LHCN-M2 (cell line): Measurements from ENCODE around the genes CSTF1, RTF2 and SPO11.

DNA sequence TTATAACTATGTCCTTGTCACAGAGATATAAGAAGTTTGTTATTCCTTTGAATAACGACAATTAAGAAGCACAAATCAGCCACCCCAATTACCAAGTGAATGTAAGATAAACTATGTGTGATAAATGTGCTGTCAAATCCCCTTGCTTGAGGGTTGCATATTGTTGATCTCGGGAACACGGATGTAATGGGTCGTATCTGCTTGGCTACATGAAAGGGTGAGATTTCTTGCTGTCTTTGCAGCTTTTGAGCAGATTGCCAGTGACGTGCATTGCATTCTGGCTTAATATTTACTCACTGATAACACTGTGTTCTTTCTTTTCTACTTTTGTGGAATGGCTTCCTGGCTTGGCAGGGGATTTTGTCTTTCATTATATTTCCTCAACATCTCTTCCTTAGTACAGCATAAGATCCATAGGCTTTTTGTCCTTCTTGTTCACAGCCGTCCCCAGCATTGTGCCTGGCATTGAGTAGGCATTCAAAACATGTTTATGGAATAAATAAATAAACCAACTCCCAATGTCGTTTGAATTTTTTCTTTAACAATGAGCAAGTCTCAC is 10.4 kb upstream of the FAM210B start:
- RAMPAGE, long total RNA, result no peak

DNA sequence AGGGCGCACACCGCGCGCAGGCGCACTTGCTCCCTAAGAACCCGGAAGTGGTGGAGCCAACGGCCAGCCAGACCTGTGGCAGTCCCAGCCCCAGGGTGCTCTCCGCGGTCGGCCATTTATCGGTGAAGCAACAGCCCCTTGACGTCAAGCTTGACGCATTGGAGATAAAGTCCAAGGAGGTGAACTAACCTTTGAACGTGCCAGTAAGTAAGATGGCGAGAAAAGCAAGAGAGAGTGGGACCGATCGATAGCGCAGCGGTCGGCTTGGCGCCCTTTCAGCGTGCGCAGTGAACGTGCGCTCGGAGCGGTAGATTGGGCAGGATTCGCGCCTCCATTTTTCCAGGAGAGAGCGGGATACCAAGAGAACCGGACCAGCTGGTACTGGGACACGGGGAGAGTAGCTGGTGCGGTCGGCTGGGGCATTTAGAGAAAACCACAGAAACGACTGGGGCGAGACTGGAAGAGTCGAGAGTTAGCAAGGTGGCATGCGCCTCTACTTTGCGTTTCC is at the start of gene CSTF1:
Gene CSTF1 (plus strand): TSS at position 310 of the 508 bp plus-strand sequence.
- RAMPAGE, long total RNA, result no peak

GRCh38 chr20:56468025-56468783 is at the start of gene RTF2:
RTF2 (plus strand) TSS chr20:56468627.
- RAMPAGE, long total RNA, result start-site peak on the plus strand at chr20:56468645-56468690, 176 reads

GRCh38 chr20:56787459-56788069 is 158.5 kb downstream of the TFAP2C start:
- RAMPAGE, long total RNA, result no peak

GRCh38 chr20:57241490-57241941 is 24.9 kb downstream of the BMP7 start:
- RAMPAGE, long total RNA, result no peak

DNA sequence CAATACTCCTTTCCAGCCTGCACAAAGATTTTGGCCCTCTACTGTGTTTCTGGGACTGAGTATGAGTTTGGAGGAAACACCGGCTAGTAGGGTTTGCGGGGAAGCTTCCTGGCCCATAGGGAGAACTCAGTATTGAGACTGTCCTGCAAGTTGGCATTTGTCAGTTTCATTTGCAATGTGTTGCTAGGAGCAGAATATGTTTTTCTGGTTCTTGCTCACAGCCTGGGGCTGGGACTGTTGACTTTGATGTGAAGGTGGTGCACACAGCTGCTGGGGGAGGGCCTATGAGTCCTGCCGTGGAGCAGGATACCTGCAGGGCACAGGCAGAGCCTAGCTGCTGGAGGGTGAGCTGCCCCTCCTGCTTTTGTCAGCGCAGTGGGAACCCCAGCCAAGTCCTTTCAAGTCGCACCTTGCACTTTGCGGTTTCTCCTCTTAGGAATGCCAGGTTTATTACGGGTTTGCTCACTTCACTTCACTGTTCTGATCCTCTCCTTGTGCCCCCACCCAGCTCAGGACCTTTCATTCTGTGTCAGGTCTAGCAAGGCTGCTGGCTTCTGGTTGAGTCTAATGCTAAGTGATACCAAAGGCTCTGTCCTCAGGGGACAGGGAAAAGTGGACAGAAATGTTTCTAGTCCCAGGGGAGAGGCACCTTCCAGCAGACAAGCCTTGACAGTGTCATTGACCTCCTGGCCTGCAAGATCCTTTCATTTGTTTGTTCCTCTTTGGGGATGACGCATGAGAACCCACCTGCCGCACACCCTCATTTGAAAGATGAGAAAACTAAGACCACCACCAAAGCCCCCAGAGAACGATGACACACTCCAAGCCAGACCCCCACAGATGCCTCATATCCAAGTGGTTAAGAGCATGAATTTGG is 2.8 kb upstream of the SPO11 start:
- RAMPAGE, long total RNA, result no peak

- RAMPAGE, long total RNA, result no peak
Observed at GRCh38 chr20:57329489-57330066, at the start of gene SPO11. SPO11 (plus strand) TSS chr20:57329803.

DNA sequence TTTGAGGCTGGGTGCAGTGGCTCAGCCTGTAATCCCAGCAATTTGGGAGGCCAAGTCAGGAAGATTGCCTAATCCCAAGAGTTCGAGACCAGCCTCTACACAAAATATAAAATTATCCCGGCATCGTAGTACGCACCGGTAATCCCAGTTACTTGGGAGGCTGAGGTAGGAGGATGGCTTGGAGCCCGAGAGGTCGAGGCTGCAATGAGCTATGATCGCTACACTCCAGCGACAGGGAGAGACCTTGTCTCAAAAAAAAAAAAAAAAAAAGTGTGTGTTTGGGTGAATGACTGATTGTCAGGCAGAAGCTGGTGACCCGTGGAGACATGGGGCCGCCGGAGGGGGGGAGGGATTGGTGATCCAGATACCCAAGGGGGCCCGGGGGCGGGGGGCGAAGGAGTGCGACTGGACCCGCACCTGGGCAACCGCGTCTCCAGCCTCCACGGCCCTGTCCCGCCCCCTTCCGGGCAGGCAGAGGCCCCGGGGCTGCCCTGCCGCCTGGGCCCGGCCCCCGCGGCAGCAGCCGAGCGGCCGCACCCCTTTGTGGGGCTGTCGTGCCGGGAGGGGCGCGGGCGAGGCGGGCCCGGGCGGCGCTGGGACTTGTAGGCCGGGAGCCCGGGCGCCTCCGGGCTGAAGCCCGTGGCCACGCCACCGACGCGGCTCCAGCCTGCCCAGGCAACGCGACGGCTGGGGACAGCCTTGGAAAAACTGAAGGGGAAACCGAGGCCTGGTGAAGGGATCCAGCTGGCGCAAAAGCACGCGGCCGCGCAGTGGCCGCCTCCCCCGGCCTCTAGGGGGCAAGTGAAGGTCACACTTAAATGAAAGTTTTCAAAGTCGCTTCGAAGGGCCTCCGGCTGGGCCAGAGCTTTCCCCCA is 2.1 kb upstream of the RBM38 start:
- RAMPAGE, long total RNA, result no peak

DNA sequence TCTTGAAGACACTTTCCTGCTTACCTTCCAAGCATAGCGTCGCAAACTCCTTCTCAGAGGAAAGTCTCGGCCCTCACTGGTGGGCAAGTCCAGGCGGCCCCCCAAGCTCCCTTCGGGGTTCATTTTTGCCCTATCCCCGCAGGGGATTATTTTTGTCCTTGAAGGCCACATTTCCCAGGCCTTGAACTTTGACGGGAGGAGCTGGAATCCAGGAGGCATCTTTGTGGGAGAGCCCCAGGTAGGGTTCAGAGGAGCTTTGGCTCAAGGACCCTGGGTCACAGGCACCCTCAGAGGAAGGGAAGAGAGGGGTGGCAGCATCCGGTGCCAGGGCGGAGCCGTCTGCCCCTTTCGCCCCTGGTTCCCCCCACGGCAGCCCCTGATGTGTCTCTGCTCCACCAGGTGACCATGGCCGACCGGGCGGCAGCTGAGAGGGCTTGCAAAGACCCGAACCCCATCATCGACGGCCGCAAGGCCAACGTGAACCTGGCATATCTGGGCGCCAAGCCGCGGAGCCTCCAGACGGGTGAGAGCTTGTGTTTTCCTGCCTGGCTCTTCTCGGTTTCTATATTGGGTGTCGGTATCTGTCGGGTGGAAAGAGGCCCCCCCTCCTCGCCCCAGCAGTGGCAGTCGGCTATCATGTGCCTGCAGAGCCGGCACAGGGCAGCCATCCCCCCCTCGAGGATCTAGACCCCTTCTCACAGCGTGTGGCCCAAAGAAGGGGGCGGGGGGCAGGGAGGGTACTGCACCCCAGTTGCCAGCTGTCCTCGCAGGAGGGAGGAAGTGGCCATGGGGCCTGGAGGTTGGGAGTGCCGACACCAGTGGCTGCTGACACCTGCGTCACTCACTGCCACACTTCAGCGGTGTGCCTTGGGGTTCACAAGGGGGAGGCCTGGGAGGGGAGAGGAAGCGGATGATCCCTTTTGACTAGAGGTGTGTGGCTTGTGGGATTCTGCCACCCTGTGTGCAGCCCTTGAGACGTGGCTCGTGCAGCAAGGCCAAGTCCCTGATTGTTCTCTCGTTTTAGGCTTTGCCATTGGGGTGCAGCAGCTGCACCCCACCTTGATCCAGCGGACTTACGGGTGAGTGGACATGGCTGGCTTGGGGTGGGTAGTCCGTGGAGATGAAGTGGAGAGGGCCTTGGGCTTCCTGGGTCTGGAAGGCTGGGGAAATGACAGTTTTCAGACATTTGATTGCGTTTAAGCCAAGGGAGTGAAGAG is 1.5 kb downstream of the RBM38 start:
- RAMPAGE, long total RNA, result no peak

DNA sequence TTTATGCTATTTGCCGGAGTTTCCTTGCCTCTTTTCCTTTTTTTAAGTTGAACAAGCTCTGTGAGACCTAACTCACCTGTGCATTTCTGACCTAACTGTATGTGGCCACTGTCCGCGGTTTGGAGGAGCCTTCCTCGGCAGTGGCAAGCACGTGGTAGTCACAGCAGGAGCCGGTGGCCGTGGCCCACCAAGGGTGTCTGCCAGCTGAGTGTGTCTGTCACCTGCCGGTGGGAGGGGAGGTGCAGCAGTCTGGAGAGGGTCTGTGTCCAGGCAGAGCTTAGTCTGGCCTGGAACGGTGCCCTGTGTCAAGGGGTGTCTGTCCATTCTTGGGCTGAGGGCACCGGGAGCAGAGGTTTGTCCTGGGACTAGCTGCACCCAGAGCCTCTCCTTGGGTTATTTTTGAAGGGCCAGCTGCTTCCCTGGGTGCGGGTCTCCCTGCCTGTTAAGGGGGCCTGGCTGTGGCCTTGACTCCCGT is 5.0 kb downstream of the RBM38 start:
- RAMPAGE, long total RNA, result no peak

DNA sequence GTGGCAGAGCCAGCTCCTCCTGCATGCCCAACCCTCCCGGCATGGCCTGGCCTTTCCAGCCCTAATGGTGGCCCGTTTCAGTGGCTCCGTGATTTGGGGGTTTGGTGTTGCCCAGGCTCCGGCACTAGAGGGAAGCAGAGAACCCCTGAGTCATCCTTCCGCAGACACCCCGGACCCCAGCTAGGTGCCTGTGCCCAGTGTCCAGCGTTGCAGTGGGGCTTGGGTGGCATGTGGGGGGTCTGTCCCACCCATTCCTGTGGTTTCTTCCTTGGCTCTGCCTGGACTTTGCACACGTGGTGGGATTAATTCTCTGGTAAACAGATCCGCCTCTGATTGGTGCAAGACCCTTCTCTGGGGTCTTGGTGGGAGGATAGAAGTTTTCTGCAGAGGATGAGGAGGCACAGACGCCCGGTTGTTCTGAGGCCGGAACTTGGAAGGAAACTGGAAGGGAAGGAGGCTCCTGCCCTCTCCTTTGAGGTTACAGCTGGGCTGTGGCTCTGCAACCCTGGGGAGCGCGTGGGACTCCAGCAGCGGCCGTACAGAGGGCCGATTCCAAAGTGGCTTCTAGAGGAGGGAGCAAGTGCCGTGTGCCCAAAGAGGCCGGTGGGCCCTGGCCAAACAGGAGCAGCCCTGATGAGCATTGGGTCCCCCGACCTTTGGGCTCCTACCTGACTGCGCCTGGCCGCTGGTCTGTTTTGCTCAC is 9.4 kb downstream of the RBM38 start:
- RAMPAGE, long total RNA, result no peak

DNA sequence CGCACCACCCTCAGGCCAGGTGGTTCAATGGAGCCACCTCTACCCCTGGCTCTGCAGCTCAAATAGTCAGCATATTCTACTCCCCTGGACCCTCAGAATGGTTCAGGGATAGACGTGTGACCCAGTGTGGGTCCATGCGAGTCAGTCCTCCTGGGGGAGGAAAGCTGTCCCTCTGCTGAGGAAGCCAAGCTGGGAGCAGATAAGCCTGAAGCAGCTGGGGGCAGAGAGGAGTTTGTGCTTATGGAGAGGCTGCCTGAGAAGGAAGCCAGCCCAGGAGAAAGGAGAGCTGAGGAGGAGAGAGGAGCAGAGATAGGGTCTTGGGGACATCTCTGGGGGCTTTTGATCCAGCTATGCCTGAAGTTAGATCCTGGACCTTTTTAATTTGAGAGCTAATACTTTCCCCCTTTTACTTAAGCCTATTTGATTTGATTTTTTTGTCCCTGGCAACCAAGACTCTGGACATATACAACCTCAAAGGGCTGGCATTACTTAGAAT is 21.5 kb downstream of the RBM38 start:
- RAMPAGE, long total RNA, result no peak

GRCh38 chr20:57531941-57532513 is 7.1 kb upstream of the CTCFL start:
- RAMPAGE, long total RNA, result no peak

- RAMPAGE, long total RNA, result no peak
Observed at GRCh38 chr20:57536622-57537708, 12.0 kb upstream of the CTCFL start.

DNA sequence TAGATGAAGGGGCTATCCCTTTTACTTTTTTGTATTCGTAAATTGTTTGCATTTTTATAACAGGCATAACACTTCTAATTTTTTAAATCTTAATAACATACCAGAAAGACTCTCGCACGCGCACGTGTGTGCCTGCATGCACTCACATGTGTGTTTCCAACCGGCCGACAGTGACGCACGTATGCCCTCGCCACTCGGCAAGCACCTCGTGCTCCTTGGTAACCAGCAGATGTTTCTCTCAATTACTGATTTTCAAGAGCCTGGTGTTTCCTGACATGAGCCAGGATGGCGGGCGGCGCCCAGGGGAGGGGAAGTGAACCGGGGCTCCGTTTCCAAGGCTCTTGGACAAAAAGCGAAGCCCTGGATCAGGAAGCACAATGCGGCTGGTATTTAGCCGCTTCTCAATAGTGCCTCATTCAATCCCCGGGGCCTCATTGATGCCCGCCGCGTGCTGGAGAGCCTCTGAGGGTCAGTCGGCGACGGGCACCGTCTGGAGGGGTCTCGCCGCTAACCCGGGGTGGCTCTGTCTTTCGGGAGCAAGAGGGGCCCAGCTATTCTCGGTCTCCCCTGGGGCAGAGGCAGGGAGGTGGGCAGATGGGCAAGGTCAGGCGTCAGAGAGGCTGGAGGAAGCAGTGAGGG is 37.6 kb downstream of the PMEPA1 start:
- RAMPAGE, long total RNA, result no peak

- RAMPAGE, long total RNA, result no peak
Observed at GRCh38 chr20:57802308-57802507, 92.4 kb upstream of the PMEPA1 start.

DNA sequence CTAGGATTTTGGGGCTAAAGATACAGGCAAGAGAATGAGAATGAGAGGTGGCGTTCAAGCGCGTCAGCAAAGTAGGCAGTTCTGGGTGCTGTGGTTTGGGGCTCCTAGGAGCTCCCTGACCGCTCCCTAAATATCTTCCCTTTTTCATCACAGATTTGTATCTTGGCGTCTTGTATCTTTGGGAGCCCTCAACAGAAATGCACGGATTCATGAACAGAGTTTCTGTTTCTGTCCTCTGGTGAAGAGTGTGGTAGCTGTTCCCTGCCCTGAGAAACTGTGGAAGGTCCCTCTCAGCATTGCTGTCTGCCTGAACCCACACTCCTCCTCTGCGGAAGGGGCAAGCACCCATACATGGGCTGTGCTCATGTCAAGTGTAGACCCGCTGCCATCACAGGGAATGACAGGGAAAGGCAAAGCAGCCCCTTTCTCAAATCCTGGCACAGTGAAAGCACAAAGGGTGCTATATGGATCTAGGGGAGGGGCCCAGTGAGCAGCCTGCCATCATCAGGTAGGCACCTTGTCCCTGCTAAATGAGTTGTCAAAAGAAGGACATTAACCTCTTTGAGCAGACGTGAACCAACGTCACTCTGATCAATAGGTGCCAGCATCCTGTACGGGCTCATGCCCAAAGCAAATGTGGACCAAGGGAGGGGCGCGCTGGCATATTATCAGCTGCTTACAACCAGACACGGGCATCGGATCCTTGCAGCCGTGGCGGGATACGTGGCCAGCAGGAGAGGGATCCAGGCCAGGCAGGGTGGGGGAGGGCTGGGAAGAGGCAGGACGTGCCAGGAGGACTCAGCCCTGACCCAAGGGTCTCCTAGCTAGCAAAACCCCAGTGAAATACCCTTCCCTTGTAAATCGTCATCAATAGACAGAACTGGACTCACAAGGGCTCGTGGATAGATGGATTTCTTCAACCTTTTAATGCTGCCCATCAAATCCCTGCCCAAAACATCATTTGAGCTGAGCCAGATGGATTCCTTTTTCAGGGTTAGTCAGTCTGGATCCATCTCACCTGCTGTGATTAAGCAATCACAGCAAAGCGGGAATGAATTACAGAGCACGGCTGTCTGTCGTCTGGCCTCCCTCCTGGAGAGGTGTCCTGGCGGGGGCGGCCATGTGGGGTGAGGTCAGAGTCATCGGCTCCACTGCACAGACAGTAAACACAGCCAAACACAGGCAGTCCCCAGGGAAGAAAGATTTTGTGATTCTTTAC is 209.6 kb upstream of the C20orf85 start:
- RAMPAGE, long total RNA, result no peak

DNA sequence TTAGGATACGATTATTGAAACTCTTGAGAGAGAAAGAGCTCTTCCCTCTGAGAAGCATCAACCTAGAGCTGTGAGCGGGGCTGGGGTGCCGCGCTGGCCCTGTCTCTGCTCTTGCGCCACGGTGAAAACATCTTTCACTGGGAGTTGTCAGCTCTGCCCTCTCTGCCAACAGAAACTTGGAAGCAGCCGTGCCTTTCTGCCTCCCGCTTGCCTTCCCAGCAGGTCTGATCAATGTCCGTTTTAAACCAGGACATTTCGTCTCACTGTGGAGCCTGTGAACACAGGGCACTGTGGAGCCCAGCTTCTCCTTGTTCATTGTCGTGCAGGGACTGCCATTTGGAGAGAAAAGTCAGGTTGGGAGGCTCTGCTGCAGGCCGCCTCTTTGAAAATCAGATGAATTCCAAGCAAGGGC is 191.7 kb upstream of the C20orf85 start:
- RAMPAGE, long total RNA, result no peak

DNA sequence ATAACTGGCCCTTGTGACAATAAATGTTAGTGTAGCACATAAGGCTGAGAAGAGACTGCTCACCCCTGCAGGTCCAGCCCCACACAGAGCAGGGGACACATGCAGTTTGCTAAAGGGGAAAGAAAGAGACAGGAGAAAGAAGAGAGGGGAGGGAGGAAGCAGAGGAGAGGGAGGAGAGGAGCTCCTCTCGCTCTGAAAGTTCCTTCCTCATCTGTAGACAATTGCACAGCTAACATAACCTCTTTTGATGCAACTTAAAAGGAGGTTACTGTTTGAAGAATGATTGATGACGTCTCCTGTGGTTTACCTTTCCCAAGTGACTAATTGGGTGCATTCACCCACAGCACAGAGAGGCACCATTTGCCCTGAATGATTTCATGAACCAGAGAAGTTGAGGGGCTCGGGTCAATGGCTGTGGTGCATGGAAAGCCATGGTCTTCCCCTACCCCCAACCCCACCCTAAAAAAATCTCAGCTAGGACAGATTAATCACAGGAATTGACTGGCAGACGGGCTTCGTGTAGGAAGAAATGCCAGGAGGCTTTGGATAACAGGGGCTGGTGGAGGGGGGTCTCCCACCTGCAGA is 136.1 kb upstream of the C20orf85 start:
- RAMPAGE, long total RNA, result no peak

- RAMPAGE, long total RNA, result no peak
Observed at GRCh38 chr20:58074186-58074562, 76.5 kb upstream of the C20orf85 start.